Hair follicle dermal papilla cell (primary cell): ENCODE measurements around a stretch of chr10.

DNA sequence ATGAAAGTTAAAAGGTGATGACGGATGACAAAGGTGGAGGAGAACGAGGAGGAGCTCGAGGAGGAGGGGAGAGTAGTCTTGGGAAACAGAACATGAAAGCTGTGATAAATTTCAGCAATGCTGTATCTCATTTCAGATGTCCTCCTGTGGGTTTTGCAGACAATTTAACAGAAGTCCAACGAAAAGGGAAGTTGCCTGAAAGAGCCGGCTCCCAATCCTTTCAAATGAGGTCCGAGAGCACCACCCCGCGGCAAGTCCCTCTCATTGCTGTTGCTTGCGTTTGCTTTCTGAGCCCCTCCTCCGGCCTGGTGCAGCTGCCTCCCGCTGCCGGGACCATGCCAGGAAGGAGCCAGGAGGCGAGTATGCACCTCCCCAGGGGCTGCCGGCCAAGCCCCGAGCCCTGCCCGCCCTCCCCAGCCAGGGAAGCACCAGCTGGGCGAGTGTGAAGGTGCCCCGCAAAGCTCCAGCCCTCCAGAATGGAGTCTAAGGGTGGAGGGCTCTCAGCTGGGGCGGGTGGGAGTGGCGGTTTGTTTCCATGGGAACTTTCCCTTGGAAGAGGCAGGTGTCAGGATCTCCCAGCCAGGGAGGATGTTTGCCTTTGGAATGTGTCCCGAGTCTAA is 25.9 kb upstream of the PPP2R2D start:
- CAGE, long polyA plus RNA: no peak

DNA sequence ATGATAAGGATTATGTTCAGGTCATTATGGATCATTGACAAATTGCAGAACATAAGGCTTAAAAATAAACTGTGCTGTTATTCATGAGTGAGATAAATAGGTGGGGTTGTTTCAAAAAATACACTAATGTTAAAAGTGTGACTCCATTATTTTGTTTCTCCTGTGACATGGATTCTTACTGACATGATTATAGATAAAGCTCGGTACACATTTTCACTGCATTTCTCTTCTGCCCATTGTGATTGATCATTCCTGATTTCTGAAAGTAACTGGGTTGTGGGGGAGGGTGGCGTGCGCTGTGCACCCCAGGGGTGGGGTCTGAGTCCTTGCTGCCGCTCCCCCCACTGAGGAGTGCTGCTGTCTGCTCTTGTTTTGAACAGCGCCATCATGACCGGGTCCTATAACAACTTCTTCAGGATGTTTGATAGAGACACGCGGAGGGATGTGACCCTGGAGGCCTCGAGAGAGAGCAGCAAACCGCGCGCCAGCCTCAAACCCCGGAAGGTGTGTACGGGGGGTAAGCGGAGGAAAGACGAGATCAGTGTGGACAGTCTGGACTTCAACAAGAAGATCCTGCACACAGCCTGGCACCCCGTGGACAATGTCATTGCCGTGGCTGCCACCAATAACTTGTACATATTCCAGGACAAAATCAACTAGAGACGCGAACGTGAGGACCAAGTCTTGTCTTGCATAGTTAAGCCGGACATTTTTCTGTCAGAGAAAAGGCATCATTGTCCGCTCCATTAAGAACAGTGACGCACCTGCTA is 26.2 kb downstream of the BNIP3 start:
- CAGE, long polyA plus RNA: no peak

DNA sequence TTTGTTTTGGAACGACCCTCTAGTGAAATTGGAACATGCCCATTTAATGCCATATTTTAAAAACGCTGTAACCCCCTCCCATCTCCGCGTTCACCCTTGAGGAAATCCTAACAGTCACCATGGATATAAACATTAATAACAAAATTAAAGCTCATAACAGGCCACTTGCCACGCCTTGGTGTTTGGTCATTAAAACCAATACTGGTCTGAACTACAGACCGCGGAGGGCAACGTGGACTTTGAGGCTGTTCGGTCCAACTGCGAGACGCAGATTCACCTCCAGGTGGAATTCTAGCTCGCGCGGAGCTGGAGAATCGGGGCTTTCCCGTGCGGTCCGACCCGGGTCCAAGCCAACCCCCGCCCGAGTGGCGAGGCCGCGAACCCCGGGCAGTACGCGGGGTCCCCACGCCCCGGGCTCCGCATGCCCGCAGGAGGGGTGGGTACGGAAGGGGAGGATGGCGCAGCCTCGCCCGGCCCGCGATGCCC is 504 bp downstream of the BNIP3 start:
- CAGE, long polyA plus RNA: no peak

DNA sequence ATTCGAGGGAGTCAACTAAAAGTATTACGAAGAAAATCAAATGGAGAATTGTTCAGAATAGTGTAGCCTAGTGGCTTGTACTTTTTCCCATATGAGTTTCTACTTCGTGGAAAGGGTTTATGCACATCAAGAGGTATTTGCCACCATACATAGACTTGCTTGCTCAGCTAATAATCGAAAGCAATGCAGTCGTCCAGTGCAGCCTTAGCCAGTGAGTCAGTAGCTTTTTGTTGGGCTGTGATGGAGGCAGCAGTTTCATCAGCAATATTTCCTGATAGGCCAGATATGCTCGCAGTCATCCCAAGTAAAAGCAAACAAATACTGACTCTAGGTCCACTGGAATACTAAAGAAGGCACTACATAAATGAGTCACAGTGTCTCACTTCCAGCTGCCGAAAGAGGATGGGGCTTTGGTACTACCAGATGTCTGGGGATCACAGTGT is 2.0 kb upstream of the BNIP3 start:
- CAGE, long polyA plus RNA: no peak

- CAGE, long polyA plus RNA: no peak
Measured at GRCh38 chr10:131997332-131998304, 15.9 kb upstream of the BNIP3 start.

DNA sequence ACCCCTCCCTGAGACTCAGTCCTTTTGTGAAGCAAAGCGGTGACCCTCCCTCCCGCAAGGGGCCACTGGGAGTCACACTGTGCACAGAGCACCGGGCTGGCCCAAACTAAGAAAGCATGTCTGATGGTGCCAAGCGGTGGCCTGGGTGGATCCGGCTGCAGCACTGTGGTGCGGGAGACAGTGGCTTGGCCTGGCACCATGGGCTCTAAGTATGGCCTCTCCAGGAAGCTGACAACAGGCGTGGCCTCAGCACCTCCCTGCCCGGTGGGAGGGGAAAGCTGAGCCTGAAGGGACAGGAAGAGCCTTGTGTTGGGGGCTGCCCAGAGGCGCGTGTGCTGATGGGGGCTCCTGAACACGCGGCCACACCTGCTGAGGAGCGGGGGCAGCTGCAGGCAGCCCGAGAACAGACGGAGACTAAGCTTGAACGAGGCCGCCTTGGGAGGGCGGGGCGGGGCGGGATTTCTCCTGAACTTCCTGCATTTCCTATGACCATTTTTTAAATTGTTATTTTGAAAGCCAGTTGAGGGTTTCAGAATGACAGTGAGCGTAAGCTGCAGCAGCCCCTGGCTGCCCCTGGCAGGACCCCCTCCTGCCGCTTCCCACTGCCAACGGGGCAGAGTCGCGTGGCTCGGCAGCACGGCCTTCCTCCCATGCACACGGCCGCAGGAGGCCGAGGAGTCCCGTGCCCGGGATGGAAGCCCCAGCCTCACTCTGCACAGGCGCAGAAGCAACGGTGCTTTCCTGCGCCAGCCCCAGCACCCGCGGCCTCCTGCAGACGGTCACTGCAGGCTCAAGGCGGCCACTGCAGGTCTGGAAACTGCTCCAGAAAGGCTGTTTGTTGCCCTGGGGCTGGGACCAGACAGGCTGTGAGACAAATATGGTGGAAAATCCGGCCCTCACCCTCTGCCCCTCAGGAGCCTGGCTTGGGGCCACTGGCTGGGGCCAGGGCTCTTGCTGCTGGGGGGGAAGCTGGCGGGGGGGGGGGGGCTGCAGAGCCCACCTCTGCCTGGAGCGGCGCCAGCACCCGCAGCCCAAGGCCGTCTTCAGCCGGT is 43.3 kb downstream of the DPYSL4 start:
- CAGE, long polyA plus RNA: no peak

GRCh38 chr10:132387528-132388421 is 9.2 kb upstream of the PWWP2B start:
- CAGE, long polyA plus RNA: no peak

DNA sequence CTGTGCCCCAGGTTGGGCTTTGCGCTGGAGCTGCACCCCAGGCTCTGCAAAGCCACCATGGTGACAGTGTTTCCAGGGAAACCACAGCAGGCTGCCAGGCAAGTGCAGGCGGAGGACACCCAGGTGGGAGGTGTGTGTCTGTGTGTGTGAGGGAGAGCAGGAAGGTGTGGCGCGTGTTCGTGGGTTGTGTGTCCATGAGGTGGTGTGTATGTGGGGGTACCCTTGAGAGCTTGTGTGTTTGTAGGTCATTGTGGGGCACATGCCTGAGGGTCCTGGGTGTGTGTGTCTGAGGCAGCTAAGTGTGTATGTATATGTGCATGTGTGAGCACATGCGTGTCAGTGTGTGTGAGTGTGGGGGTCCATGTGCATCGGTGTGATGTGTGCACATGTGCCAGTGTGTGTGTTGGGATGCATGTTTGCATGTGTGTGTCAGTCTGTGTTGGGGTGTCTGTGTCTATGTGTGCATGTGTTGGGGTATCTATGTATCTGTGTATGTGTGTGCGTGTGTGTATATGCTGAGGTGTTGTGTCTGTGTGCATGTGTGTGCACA is 33.1 kb downstream of the PWWP2B start:
- CAGE, long polyA plus RNA: no peak

- CAGE, long polyA plus RNA: no peak
Measured at GRCh38 chr10:132438996-132439486, 42.0 kb downstream of the PWWP2B start.

- CAGE, long polyA plus RNA: no peak
Measured at GRCh38 chr10:132455312-132455840, 58.4 kb downstream of the PWWP2B start.

DNA sequence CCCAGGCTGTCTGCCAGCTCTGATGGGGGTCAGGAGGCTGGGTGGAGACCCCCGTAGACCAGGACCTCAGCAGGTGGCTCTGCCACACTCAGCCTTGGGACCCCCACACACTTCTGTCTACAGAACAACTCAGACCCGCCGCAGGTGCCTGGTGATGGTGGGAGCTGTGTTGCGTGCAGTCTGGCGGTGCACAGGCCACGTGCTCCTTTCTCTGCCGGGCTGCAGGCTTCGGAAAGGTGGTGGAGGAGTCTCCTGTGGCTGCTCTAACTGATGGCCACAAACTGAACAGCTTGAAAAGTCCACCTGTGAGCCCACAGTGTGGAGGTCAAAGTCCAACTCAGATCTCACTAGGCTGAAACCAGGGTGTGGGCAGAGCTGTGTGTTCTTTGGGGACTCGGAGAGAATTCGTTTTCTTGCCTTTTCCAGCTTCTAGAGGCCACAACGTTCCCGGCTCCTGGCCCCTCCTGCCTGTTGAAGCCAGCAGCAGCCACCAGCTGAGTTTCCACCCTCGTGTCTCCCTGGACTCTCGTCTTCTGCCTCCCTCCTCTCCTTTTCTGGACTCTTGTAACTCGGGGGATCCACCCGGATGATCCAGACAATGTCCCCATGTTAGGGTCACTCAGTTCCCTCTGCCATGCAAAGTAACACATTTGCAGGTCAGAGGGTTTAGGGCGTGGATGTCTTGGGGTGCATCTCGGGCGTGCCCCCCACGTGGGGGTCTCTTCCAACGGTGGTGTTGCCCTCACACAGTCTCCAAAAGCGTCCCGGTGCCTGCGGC is 62.6 kb downstream of the PWWP2B start:
- CAGE, long polyA plus RNA: no peak

DNA sequence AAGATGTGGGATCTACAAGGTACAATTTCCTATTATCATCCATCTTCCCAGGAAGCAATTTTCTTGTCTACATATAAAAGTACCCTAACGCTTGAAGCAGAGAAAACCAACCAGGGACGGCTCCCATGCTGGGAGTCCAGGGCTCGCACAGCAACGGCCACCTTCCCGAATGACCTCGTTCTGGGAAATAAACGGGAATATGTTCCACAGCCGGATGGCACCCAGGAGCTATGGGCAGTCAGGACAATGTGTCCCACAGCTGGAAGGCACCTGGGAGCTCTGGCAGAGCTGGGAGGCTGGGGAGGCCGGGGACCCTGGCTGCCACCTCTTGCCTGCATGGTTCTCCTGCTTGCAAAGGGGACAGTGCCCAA is 21.9 kb upstream of the INPP5A start:
- CAGE, long polyA plus RNA: no peak

DNA sequence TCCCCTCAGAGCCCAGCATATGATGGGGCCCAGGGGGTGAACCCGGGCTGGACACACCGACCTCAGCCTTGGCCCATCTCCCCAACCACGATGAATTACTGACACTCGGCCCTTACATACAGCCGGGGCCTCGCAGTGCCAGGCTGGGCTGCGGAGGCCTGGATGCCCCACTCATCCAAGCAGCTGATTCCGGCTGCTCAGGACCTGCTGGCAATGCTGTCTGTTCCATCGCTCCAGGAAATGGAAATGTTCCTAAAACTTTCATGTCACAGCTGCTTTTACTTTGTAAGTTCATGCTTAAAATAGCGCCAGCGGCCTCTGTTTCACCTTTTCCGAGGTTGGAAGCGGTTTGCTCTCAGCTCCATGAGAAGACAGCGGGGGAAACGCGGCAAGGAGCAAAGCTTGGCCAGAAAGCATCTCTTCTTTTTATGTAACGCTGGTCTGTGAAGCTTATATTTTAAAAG is 17.2 kb upstream of the INPP5A start:
- CAGE, long polyA plus RNA: no peak

- CAGE, long polyA plus RNA: no peak
Measured at GRCh38 chr10:132539392-132539968, 1.9 kb downstream of the INPP5A start.

GRCh38 chr10:132774121-132775064 is 11.6 kb downstream of the NKX6-2 start:
- CAGE, long polyA plus RNA: no peak

- CAGE, long polyA plus RNA: no peak
Measured at GRCh38 chr10:133012671-133013148, 70.3 kb upstream of the CFAP46 start.

GRCh38 chr10:133109731-133110667 is 22.3 kb downstream of the ADGRA1 start:
- CAGE, long polyA plus RNA: no peak

GRCh38 chr10:133117783-133118212 is 30.1 kb downstream of the ADGRA1 start:
- CAGE, long polyA plus RNA: no peak

DNA sequence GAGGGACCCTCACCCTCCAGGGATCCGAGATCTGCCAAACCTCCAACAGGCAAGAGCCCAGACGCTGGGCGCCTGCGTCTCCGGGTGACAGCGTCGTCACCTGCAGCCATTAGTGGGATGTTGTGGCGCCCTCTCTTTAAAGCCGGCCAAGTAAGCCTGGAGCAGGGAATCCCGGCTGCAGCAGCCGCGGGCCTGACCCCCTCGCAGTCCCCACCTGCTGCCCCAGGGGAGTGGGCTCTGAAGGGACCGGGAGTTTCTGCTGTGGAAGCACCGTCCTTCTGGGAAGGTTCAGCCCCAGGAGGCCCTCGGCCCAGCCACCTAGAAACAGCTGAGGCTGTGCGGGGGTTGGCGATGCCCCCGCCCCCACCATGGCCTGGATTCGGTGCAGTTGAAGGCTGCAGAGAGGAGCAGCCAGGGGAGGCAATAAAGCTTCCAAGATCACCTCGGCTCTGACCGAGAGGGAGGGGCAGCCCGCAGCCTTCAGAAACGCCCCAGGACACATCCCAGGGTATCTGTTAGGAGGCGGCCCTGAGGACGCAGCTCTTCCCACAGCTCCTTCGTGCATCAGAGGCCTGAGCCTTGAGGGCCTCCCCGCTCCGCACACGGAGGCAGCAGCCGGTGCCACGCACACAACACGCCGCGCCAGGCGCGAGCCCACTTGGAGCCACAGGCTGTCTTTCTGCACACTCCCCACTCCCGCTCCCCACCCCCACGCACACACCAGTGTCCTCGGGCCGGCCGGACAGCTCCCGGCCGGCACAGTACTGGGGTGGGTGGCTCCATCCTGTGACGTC is 1.5 kb downstream of the KNDC1 start:
- CAGE, long polyA plus RNA: no peak

- CAGE, long polyA plus RNA: no peak
Measured at GRCh38 chr10:133162076-133162580, 2.1 kb downstream of the KNDC1 start.